ENCODE results near the gene MYO5B.

- RRBS = no CpG with 5 or more reads among the region's 10 CpGs
Measured at GRCh38 chr18:48878264-48878791, 72.4 kb downstream of the SMAD7 start.

DNA sequence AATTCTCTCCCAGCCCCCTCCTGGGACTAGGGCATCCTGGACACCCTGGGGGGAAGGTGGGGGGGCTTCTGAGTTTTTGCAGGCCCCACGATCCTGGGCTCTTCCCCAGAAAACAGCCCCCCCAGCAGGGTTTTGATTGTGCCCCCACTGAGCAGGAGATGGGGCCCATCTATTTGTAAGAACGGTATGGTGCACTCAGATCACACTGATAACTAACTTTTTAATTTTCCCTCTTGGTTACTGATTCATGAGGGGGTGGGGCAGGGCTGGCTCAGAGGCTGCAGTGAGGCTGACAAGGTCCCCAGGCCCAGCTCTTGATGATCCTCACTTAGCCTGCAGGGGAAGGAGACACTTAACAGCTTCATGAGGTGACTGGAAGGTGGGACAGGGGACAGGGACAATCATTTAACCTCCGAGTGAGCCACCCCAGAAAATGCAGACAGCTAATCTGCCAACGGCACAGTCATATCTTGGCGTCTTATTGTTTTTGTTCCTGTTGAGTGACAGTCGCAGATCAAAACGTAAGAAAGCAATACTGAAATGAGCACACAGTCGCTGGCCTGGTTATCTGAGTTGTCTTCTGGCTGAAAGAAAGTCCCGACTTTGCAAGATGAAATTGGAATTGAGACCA is 18.8 kb downstream of the SMAD7 start:
- RRBS = no CpG with 5 or more reads among the region's 9 CpGs

DNA sequence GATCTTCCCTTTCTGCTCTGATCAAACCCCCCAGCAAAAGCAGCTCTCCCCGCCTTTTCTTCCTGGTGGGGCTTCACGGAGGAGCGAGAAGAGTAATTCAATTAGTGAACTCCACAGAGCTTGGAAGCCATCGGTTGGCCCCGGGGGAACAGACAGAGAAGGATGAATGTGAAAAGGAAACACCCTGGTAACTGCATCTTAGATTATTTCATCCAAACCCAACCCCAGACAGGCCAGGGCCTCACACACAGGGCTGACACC is 18.3 kb downstream of the SMAD7 start:
- RRBS = no CpG with 5 or more reads among the region's 5 CpGs

DNA sequence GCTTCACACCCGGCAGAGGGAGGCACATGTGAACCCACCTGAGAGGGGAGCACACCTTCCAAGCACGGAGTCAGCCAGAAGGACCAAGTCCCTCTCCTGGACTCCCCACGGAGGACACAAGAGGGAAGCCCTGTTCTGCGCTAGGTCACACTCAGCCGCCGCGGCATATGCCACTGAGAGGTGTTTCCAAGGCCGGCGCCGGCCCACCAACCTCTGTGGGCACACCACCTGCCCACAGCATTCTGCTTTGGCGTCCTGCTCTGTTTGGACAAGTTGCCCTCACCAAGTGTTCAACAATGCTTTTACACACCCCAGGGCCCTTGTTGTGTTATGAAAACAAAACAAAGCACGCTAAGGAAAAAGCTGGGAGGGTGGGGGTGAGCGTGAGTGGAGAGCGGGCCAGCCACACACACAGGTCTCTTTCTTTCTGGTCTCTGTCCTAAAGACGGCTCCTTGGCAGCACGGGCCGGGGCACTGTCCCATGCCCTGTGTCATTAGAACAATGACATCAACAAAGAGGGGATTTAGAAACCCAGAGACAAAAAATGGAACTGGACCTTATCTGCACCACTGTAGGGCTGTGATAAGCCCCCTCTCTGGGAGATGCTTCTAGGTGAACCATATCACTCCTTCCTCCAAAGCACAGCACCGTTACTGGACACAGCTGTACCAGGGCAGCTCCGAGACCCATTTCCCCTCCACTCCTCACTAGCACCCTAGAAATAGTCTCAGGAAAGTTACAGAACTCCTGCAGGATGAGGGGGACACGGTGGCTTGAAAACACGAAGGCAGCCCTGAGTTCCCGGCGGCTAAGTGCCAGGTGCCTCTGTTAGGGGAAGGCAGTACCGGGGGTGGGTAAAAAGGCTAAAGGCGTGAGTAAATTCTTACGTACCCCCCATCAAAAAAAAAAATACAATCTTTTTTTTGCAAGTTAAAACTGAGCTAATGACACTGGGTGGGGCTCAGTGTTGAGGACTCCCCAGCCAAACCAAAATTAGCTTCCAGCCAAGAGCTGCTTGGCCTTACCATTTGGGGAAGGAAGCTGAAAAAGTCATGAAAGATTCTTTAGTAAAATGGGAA is 16.9 kb downstream of the SMAD7 start:
- RRBS = no CpG with 5 or more reads among the region's 26 CpGs

- RRBS = 1% methylated on average over 33 of the region's 97 CpGs
Measured at GRCh38 chr18:48949706-48950653, 785 bp downstream of the SMAD7 start.

- RRBS = no CpG with 5 or more reads among the region's 2 CpGs
Measured at GRCh38 chr18:48956294-48956776, 5.6 kb upstream of the SMAD7 start.

GRCh38 chr18:48991538-48992586 is 41.1 kb upstream of the SMAD7 start:
- RRBS = 93% methylated on average over 4 of the region's 24 CpGs

- RRBS = no CpG with 5 or more reads among the region's 1 CpG
Measured at GRCh38 chr18:49630061-49630799, 68.4 kb downstream of the LIPG start.

GRCh38 chr18:49730750-49731364 is 82.5 kb downstream of the ACAA2 start:
- RRBS = no CpG with 5 or more reads among the region's 6 CpGs

DNA sequence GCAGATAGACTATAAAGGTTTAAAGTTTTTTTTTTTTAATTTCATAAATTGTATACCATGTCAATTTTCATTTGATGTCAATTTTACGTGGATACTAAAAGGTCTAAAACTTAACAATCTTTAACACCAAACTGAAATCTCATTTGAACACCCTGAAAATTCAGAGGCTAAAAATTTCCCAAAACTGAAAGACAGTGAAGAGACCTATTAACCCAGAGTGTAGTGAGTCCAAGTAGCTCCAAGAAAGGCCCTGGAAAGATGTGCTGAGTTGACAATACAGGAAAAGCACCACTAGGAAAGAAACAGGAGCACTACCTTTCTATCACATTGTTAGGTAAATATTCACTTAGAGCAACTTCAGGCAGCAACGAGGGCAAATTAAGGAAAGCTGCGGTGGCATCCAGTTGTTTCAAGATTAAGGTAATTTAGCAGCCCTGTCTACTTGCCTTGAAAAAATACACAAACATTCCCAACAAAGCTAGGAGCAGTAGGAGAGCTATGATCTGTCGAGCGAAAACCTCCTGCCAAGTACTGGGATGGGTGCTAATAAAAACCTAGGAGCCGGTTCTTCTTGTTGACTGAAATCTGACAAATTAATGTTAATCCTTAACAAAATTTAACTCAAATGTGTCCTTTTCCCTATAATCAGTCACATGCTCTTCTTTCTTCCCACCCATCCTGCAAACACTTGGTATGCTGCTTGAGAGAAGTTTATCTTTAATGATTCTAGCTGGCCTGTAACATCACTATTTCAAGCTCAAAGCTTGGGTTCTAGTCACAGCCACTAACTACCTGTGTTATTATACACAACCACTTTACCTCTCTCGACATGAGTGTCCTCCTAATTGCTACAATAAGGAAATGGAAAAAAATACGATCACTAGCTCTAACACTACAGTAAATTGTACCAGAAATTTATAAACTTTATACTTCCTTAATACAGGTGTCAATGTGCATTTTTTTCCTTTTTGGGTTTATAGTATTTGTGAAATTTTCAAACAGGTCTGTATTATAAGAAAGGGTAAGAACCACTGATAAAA is 2.1 kb downstream of the ACAA2 start:
- RRBS = no CpG with 5 or more reads among the region's 8 CpGs

- RRBS = no CpG with 5 or more reads among the region's 3 CpGs
Measured at GRCh38 chr18:49877655-49877998, 64.3 kb upstream of the ACAA2 start.

DNA sequence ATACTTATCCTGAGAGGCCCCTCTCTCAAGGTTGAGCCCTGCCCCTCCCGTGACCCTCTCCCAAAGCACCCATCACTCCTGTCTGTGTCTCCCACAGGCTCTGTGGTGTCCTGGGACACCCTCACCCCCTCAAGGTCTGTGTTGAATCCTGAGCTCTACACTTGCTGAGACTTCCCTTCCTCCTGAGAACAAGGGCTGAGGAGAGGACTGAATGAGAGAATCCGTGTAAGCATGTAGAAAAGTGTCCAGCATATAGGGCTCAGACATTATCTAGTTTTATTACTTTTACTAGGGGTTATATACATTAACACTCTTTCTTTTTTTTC is 125.5 kb upstream of the ACAA2 start:
- RRBS = no CpG with 5 or more reads among the region's 2 CpGs

DNA sequence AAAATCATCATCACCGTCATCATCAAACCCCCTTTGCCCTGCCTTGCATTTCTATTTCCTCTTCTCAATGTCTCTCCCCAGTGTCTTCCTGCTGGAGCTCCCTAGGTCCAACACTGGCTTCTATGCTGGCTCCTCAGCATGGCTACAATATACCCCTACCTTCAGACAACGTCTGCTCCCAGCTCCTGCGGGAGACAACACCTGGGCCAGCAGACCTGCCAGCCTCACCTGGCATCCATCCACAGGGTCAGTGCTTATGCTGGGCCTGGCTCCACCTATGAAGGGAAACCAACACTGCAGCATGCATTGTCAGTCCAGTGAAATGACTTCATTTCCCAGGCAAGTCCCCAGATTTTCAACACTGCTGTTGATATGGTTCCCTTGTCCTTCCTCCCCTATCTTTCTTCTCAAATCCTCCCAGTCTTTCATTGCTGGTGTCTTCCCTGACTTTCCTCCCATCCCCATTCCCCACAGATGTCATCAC is 98.2 kb downstream of the MYO5B start:
- RRBS = no CpG with 5 or more reads among the region's 3 CpGs

DNA sequence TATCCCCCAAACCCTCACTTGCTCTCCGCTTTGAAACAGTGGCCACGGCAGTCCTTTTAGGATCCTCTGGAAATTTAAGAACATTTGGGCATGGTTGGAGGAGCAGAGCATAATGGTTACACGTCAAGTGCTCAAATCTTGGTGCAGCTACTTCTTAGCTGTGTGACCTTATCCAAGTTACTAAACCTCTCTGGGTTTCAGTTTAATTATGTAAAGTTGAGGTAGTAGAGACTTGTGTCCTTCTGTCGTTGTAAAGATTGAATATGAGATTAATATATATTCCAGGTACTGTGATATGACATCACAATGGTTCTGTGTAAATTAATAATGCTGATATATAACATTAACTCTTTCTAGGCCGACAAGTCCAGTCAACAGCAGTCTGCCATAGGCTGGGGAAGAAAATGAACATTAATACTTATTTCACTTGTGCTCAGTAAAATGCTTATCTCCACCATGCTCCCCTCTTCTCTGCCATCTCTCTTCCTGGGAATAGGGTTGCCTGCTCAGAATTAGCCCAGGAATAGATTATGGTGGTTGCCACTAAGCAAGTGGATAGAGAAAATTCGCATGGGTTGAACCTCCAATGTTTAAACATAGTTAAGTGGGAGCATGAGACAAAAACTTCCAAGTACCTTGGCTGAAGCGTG is 62.7 kb downstream of the MYO5B start:
- RRBS = no CpG with 5 or more reads among the region's 7 CpGs

DNA sequence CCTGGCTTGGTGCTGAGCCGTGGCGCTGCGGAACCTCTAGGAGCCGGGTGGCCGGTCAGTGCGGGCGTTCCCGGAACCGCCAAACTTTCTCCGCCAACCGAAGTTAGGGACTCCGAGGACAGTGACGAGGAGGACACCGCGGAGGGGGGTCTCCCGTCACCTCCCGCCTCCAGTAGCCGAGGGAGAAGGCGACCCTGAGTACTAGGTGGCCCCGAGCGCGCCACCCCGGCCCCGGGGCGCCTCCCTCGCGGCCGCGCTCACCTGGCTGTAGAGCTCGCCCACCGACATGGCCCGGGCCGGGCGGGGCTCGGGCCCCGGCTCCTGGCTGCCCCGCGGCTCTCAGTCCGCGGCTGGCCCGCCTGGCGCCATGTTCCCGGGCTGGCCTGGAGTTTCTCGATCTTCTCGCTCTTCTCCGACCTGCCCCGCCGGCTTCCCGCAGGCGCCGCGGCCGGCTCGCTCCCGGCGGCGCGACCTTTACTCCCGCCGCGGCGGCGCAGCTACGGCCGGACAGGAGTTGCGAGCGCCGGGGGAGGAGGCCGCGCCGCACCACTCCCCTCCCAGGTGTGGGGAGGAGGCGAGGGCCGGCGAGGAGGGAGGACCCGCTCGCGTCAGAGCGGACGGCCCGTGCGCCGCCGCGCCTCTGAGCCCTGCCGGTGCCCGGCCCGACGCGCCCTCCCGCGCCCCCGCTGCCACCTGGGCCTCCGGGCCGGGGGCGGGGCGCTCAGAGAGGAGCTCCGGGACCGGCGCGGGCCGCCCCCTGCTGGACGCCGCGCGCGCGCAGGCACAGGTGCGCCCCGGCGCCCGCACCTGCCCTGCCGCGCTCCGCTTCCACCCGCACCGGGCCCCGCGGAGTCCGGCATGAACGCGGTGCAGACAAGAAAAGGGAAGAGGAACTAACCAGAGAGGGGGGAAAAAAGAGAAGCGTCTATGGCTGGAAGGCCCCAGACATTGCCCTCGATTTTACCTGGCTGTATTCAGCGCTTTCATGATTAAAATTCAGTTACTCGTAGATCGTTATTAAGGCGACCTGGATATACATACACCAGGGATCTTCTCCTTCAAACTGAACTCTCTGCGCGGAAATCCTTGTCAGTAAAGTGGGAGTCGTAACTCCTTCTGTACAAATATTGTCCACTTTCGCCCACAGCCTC is at the start of gene MYO5B:
MYO5B (minus strand) TSS at position 642 of the 1,151 bp plus-strand sequence.
- RRBS = 35% methylated on average over 78 of the region's 131 CpGs

DNA sequence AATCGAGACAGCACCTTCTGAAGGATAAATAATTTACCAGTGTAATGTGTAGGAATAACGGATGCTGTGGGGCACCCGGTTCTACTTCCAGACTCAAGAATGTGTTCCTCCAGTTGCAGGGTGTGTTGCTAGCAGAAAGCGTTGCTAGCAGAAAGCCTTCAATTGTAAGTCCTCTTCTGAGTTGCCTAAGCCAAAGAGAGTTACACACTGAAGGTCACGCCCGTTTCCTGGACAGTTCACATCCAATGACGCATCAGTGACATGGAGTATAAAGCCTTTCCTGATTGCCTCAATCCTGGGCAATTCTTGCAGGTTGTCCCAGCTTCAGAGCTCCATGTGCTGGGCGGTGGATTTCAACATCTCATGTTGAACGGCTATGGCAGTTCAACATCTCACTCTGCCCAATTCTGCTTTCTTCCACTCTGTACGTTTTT is 20.6 kb upstream of the CXXC1 start:
- RRBS = no CpG with 5 or more reads among the region's 10 CpGs

DNA sequence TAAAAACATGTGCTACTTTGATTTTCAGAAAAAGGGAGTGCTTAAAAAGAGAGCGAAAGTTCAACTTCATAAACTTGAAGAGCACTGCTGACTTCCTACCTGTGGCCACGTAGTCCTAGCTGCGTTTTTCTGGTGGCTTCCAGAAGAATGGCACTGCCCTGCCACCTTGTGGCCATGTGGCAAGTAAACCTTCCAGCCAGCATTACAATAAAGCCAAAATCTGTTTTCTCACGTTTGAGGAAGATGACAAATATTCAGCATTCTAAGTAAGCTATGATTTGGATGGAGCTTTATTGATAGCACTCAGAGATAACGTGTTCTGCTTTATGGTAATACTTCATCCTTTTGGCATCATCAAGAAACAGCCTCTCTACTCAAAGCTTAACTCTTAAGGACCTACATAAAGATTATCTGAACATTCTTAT is 17.6 kb upstream of the SKA1 start:
- RRBS = no CpG with 5 or more reads among the region's 5 CpGs

DNA sequence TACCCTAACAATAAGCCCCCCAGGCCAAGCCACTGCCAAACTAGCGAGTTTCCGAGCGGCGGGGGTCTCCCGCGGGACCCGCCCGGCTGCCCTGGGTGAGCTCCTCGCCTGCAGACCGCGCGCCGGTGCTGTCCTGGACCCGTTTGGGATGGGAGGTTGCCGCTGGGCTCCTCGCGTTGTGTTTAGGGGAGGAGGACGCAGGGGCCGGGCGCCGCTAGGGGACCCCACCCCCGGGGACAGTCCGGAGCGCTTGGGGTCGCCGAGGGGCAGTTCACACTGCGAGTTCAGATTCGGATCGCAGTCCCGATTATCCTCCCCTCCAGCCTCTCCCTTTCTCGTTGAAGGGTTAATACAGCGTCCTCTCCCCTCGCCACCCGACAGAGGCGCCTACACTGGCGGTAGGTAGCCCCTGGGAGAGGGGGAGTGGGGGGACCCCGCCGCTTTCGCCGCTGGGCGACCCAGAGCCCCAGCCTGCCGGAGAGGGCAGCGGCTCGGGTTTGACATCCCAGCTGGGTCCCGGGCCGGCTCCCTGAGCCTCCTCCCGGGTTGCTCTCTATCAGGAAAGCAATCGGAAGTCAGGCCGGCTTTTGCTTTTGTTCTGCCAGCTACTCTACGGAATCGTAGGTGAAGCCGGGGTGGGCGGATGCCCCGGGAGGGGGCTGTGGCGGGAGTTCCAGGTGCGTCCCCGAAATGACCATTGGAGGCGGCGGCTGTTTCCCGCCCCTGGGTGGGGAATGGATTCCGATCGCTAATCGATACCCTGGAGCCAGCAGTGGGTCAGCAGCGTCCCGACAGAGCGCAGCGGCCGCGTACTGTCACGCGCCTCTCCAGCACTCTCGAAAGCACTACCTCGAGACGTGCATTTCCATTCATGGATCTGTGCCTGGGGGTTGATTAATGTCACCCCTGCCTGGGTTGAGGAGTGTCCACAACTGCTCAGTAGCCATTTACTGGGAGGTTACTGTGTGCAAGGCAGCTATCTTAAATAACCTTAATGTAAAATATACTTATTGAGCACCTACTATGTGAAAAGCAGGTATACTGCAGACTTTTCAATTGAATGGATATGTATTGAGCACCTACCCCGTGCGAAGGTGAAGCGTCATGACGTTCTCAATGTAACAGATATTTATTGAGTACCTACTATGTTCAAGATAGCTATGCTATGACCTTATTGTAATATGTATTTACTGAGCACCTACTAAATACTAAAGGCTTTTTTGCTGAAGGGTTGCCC is 893 bp downstream of the MAPK4 start:
- RRBS = 38% methylated on average over 13 of the region's 78 CpGs

GRCh38 chr18:50665359-50666117 is 105.7 kb downstream of the MAPK4 start:
- RRBS = no CpG with 5 or more reads among the region's 1 CpG

- RRBS = no CpG with 5 or more reads among the region's 12 CpGs
Measured at GRCh38 chr18:50984102-50984844, 16.4 kb downstream of the ELAC1 start.